Karpas-422 (cell line): ENCODE data around the genes LSM8, FAM3C, RNF133 and TAS2R16.

DNA sequence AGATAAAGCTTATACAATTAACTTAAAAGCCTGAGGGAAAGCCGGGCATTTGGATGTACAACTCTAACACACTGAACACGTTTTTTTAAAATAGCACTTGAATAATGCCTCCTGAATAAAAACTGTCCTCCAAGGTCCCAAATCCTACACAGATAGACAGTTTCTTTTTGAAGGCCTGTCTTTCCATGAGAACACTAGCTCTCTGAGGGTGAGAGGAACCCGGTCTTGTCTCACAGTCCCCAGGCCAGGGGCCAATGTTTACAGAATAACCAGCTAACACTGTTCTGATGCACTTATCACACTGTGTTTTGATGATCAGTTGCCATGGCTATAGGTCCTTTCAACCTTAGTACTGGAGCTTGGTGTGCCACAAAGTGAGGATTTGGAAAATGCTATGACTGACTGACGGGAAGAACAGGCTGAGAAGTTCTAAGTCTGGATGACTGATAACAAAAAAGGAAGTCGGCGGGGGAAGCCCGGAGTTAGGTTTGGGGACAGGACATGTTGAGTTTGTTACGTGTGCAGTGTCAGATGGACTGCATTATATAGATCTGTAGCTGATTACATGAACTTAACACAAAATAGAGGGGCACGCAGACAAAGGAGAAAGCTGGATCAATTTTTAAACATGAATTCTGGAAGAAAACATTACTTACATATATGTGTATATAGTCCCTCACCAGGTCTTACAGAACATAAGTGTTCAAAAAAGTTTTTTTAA lies 141.8 kb downstream of the CTTNBP2 start:
- PRO-cap = no peak
- RAMPAGE, long total RNA = no peak

GRCh38 chr7:117751825-117752151 lies 121.5 kb downstream of the CTTNBP2 start:
- PRO-cap = no peak
- RAMPAGE, long total RNA = no peak

DNA sequence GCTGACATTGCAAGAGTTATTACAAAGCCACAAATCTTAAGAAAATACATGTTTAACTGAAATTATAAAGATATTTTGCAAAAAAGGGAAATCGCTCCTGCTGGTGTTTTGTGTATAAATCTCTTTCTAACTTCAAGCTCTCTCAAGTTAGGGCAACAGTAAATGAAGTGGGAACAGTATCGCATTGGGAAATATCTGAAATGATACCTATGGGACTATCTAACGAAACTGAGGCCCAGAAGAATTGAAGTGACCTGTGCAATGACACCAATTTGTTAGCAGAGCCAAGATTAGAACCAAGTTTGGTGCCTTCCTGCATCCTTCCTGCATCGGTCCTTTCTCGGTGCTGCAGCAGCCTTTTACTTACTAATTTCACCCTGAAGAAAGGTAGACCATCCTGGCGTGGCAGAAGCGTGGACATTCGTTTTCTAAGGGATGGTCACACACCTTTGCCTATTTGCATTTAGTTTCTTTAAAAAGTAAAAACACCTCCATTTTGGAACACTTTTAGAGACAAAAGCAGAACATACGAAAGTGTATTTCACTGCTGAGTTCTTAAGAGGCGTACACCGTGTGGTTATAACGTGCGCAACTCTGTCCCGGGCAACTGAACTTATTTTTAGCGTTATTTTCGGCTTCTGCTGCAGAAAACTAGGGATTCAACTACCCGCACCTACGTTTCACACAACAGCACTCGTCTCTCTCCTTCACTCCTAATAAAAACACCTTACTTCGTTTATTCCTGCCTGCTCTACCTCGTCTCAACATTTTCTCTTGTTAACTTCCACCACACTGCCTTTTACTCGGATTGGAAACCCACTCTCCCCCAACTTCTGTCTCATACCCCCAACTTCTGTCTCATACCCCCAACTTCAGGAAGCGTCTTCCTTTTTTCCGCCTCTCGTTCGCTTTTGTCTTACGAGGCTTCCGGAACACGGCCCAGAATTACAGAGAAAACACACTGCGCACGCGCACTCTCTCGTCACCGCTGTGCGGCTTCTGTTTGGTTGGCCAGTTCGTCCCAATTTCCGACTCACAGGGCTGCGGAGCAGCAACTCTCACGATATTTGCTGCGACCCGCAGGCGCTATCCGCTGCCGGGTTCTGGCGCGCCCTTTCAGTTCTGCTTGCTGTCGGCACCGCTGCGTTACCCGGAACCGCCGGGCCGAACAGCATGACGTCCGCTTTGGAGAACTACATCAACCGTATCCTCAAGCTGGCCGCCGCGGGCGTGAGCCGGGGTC lies at the start of gene LSM8:
LSM8 (plus strand) TSS at position 1,114 of the 1,243 bp plus-strand sequence.
- PRO-cap = unidirectional peak, plus-strand start at position 544 of the sequence; bidirectional peak, plus-strand start at position 1,119 of the sequence, minus-strand start at position 917 of the sequence
- RAMPAGE, long total RNA = start-site peak on the plus strand centred at position 1,103 of the sequence, 60 bp wide, 125 and 136 reads in 2 replicates

DNA sequence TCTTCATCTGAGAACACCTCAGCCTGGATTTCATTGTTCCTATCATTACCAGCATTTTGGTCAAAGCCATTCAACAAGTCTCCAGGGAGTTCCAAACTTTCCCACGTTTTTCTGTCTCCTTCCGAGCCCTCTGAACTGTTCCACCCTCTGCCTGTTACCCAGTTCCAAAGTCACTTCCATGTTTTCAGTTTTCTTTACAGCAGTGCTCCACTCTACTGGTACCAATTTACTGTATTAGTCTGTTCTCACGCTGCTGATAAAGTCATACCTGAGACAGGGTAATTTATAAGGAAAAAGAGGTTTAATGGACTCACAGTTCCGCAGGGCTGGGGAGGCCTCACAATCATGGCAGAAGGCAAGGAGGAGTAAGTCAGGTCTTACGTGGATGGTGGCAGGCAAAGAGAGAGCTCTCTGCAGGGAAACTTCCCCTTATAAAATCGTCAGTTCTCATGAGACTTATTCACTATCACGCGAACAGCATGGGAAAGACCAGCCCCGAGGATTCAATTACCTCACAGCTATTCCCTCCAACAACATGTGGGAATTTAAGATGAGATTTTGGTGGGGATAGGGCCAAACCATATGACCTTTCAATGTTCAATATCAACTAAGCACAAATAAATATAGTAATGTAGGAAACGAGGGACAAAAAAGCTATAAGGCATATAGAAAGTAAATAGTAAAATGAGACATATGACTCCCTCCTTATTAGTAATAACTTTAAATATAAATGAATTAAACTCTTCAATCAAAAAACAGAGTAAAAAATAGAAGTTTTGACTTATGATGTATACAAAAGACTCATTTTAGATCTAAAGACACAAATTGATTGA lies 559.4 kb upstream of the KCND2 start:
- PRO-cap = unidirectional peak, minus-strand start at position 405 of the sequence
- RAMPAGE, long total RNA = no peak

DNA sequence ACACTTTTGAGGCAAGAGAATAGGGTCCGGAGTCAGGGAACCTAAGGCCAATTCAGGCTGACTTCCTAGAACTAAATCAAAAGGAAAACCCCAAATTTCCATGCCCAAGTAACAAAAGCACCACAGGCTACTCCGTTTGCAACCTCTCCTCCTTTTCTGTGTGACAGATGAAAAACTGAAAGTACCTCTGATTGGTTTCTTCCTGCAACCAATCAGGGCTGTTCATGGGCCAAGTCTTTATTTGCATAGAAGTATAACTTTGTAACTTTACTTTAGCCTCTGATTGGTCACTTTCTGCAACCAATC lies 239.9 kb upstream of the KCND2 start:
- PRO-cap = no peak
- RAMPAGE, long total RNA = no peak

- PRO-cap = no peak
- RAMPAGE, long total RNA = no peak
Measured at GRCh38 chr7:120987501-120988170, 875 bp upstream of the CPED1 start.

GRCh38 chr7:121062525-121063376 lies 74.2 kb downstream of the CPED1 start:
- PRO-cap = no peak
- RAMPAGE, long total RNA = no peak

- PRO-cap = no peak
- RAMPAGE, long total RNA = no peak
Measured at GRCh38 chr7:121297808-121298260, 31.0 kb upstream of the WNT16 start.

GRCh38 chr7:121372418-121373117 lies 23.5 kb downstream of the FAM3C start:
- PRO-cap = no peak
- RAMPAGE, long total RNA = no peak

GRCh38 chr7:121395367-121396489 lies at the start of gene FAM3C:
FAM3C (minus strand) TSS chr7:121396308.
- PRO-cap = bidirectional peak, plus-strand start at chr7:121396514, minus-strand start at chr7:121396308
- RAMPAGE, long total RNA = start-site peak on the minus strand at chr7:121396282-121396395, 20 and 31 reads in 2 replicates

DNA sequence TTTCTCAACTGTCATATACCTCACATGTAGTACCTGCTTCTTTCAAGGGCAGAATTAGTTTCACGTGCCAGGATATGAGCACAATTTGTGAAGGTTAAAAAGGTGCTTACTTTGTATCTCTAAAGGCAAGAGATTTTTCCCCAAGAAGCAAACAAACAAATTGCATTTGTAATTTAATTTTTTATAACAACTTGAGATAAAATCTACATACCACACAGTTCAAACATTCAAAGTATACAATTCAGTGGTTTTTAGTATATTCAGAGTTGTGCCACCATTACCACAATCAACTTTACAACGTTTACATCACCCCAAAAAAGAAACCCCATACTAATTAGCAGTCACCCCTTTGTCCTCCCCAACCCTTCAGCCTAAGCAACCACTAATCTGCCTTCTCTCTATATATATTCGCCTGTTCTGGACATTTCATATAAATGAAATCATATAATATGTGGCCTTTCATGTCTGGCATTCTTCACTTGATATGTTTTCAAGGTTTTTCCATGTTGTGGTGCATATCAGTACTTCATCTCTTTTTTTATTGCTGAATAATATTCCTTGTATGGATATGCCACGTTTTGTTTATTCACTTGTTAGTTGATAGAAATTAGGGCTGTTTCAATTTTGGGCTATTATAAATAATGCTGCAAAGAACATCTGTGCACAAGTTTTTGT lies 70.5 kb downstream of the AASS start:
- PRO-cap = no peak
- RAMPAGE, long total RNA = no peak

DNA sequence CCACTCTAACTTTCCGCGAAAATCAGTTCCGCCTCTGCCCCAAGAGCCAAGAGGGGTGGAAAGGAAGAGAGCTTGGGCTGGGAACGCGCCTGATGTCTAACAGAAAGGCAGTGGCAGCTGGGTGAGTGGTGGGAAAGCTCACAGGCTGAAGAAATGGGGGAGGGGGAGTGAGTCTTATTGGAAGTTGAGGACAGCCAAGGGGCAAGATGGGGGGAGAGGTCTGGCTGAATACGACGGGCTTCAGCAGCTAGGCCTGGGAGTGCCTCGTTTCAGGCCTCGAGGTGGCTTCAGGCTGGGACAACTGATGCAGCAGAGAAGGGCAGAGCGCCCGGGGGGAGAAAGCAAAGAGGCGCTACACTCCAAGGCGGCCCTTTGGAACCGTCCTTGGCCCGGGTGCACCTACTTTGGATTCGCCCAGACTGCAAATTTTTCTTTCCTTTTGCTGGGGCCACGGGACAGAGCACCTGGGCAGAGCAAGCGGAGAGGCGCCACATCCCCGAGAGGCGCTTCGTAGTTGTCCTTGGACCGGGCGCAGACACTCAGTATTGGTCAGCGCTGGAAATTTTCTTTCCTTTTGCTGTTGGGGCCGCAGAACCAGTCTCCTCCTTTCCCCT lies 2.1 kb upstream of the FEZF1 start:
- PRO-cap = no peak
- RAMPAGE, long total RNA = no peak

DNA sequence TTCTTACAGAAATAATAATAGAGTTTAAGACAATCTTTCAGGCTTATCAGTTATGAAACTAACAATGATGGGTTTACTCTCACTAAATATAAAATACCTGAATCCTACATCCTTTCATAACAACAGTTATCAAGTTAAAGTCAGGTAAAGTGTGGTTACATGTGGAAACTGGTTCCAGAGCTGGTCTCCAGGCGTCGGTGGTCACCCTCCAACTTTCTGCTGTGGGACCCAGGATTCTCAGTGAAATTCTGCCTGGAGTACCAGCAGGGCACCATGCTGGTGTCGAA lies 26.9 kb downstream of the RNF133 start:
- PRO-cap = no peak
- RAMPAGE, long total RNA = no peak

DNA sequence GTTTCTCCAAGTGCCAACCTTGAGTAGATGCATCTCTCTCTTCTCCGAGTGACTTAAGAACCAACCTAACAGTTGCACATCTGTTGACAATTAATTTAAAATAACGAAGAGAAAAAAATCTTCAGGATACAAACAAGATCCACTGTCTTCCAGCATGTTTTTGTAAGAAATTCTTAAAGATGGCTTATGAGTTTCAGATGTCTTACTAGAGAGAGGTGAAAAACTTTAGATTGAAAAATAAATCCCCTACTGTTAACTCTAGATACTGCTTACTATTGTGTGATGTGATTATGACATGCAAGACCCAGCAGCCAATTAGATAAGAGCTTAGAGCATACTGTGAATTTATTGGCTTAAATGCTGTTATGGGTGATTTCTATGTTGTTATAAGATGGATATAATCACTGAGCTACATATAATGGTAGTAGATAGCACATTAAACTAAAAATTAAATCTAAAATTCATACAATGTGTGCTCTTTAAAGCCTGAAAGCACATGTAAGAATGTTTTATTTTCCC lies at the start of gene RNF133:
RNF133 (minus strand) TSS at position 232 of the 519 bp plus-strand sequence.
- PRO-cap = no peak
- RAMPAGE, long total RNA = no peak

GRCh38 chr7:122702272-122702774 lies 399 bp downstream of the RNF148 start:
- PRO-cap = no peak
- RAMPAGE, long total RNA = no peak

DNA sequence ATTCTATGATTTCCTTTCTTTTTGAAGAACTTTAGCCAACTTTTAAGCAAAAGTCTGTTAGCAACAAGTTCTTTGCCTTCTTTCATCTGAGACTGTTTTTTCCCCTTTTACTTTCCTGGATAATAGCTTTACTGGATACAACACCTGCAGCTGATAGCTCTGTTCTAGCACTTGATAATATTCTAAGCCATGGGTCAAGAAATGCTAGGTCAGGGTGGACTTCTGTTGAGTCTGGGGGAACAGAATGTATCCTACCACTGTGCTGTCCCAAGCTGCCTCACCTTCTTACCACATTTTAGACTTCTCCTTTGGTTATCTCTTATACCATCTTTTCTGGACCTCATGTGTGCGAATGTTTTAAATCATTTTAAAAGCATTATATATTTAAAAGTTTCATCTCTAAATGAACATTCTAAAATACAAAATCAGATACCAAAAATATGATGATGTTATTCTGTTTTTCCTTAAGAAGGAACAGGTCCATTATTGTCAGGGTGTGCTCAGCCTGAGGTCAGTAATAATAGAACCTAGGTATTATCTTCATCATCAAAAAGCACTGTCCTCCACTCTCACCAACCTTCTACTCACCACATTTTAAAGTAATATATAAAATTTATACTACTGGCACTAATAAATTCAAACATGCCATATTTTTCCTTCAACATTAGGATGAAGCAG lies 57.5 kb downstream of the CADPS2 start:
- PRO-cap = no peak
- RAMPAGE, long total RNA = no peak

DNA sequence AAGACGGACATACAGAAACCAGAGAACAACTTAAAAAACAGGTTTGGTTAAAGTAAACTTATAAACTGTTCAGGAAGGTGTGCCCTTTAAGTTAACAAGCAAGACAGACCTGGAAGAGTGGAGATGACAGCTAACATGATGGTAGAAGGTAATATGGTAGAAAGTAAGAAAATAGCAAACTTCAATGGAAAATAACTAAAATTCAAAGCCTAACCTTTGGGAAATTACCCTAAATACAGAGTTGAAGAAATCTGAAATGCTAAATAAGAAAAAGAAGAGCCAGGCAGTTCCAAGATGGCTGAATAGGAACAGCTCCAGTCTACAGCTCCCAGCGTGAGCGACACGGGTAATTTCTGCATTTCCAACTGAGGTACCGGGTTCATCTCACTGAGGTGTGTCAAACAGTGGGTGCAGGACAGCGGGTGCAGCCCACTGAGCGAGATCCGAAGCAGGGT lies 52.2 kb downstream of the CADPS2 start:
- PRO-cap = no peak
- RAMPAGE, long total RNA = no peak

GRCh38 chr7:122995543-122996090 lies at the start of gene TAS2R16:
TAS2R16 (minus strand) TSS chr7:122995700.
- PRO-cap = no peak
- RAMPAGE, long total RNA = no peak

DNA sequence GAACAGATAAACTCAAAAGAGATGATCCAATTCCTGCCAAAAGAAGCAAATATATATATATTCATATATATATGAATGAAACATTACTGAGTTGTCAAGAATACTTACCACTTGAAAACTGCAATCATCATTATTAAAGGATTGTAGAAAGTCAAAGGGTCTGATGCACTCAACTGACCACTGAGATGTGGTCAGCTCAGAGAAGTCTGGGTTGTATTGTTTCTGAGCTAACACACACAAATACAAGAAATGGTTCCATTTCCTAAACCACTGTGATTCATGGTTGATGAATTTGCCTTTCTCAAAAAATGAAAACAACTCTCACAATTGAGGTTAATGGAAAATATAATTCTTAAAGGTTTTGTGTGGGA lies 45.5 kb upstream of the TAS2R16 start:
- PRO-cap = no peak
- RAMPAGE, long total RNA = no peak

DNA sequence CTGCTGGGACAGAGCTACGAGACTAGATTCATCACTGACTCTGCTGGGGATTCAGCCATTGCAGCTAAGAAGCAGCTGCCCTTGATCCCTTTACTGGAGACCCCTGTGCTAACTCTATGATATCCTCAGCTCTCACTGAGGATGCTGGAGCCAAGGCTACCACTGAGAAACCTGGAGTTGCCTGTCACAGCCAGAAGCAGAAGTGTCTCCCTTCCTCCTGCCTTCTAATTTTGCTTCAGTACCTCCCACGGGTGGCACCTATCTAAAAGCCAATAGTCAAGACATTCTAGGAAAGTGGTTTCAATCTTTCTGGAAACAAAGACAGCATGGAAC lies 126.6 kb downstream of the IQUB start:
- PRO-cap = no peak
- RAMPAGE, long total RNA = no peak